ENCODE results near the genes SERF1B, SERF1A and FOXD1.

DNA sequence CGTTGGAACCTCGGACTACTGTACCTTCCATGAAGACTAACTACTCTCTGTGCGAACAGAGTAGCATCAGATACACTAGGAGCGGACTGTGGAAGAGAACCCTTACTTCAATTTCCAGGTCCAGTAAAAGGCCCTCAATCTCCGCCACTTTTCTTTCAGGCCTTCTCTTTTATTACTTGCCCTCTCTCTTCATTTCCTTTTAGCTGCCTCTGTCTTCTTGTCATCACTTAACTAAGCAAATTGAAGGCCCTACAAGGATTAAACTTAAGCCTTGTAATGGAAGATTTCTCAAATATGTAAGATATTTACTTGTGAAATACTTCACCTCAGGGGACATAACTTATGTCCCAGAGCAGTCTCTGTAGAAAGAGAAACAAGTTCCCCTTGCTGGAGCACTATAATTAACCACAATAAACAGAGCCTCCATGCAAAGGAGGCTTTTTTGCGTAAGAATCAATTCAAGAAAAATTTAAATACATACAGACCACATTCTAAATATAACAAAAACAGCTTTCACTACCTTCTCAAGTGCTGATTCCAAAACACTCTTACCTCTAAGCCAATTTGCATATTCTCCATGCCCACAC lies 30.8 kb upstream of the CCNB1 start:
- PRO-cap: no peak
- RAMPAGE, long total RNA, 2 experiments: no peak in any of the 2 experiments

DNA sequence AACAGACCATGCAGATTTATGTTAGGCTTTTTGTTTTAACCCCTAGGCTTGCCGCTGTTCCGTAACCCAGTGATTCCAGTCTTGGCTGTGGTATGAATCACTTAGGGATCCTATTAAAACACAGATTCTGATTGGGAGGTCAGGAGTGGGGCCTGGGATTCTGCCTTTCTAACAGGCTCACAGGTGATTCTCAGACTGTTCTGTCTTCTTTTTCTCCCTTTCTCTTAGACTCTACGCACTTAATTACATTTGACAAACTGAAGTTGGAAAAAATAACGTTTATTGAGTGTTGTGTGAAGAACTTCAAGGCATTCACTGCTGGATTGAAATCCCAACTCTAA lies 2.6 kb downstream of the OCLN start:
- PRO-cap: no peak
- RAMPAGE, long total RNA, 2 experiments: no peak in any of the 2 experiments

GRCh38 chr5:69509199-69509770 lies 16.7 kb downstream of the OCLN start:
- PRO-cap: no peak
- RAMPAGE, long total RNA, 2 experiments: start-site peak on the plus strand in 1 of 2 experiments, at chr5:69509298-69509590 at its widest, 21 reads per replicate

GRCh38 chr5:70024887-70025492 lies at the start of gene SERF1B:
TSS of gene SERF1B (plus strand) at chr5:70025251.
- PRO-cap: no peak
- RAMPAGE, long total RNA, 2 experiments: no peak in any of the 2 experiments

GRCh38 chr5:70400910-70401846 lies 351.7 kb downstream of the SMN2 start:
- PRO-cap: unidirectional peak, plus-strand start at chr5:70401133; bidirectional peak, plus-strand start at chr5:70401503, minus-strand start at chr5:70401367; unidirectional peak, minus-strand start at chr5:70401529
- RAMPAGE, long total RNA, 2 experiments: start-site peak on the plus strand in 1 of 2 experiments, at chr5:70401100-70401168 at its widest, 11 reads per replicate

GRCh38 chr5:70900506-70900854 lies at the start of gene SERF1A:
TSS of gene SERF1A (plus strand) at chr5:70900669.
- PRO-cap: no peak
- RAMPAGE, long total RNA, 2 experiments: no peak in any of the 2 experiments

- PRO-cap: no peak
- RAMPAGE, long total RNA, 2 experiments: no peak in any of the 2 experiments
These were observed 30.5 kb downstream of the CARTPT start for GRCh38 chr5:71749542-71749948.

DNA sequence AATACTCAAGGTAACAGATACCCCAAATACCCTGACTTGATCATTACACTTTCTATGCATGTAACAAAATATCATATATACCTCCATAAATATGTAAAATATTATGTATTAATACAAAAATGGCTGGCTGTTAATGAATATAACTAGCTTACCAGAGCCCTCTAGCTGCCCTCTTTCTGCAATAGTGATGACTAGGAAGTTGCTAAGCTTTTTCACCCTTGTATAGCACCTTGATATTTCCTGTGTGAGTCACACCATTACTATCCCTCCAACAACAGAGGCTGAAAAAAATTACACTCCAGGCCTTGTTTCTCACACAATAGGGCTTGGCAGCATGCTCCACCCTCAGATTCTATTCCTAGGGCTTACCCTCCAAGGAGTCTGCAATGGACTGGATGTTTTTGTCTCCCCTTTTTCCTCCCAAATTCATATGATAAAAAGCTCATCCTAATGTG lies 184.8 kb upstream of the MAP1B start:
- PRO-cap: no peak
- RAMPAGE, long total RNA, 2 experiments: no peak in any of the 2 experiments

- PRO-cap: unidirectional peak, minus-strand start at chr5:72108920; unidirectional peak, minus-strand start at chr5:72108939
- RAMPAGE, long total RNA, 2 experiments: no peak in any of the 2 experiments
These were observed 1.4 kb downstream of the MAP1B start for GRCh38 chr5:72108492-72109212.

DNA sequence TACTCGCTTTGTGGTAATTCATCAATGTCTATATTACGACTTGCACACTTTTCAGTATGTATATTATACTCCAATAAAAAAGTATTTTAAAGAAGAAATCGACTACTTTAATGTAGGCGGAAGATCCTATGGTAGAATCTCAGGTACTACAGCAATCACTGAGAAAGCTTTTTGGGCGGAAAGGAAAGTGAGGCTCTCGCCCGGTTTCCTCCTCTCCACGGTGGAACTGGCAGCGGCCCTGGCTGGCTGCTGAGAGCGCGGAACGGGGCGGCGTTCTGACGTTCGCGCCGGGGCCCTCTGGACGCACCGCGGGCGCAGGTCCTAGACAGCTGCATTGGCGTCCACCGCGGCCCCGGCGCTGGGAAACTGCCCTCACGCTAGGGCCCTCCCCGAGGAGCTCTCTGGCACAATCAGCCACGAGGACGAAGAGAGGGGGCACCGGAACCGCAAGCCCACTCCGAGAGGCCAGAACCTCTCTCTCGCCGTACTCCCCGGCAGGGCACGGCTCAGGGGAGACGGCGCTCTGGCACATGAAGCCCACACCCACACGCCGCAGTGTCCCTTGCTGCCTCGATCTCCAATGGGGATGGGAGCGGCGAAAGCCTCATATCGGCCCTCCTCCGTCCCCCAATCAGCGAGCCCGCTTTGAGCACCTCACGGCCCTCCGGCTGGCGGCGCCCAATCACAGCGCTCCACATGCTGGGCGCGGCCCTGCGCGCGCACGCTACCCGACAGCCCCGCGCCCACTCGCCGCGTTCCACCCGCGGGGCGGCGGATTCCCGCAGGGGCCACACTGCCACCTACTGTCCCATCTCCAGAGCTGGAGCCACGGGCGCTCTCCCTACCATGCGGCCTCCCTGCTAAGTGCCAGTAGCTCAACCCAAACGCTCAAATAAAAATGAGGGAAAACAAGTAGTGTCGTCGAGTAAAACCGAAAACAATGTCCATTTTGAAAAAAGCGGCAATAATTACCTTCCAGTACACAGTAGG lies 12.0 kb downstream of the MRPS27 start:
- PRO-cap: bidirectional peak, plus-strand start at position 334 of the sequence, minus-strand start at position 299 of the sequence; bidirectional peak, plus-strand start at position 817 of the sequence, minus-strand start at position 582 of the sequence
- RAMPAGE, long total RNA, 2 experiments: start-site peak on the minus strand in 1 of 2 experiments, centred at position 561 of the sequence, 20 reads per replicate

- PRO-cap: no peak
- RAMPAGE, long total RNA, 2 experiments: no peak in any of the 2 experiments
These were observed 43.3 kb downstream of the ZNF366 start for GRCh38 chr5:72463931-72464322.

DNA sequence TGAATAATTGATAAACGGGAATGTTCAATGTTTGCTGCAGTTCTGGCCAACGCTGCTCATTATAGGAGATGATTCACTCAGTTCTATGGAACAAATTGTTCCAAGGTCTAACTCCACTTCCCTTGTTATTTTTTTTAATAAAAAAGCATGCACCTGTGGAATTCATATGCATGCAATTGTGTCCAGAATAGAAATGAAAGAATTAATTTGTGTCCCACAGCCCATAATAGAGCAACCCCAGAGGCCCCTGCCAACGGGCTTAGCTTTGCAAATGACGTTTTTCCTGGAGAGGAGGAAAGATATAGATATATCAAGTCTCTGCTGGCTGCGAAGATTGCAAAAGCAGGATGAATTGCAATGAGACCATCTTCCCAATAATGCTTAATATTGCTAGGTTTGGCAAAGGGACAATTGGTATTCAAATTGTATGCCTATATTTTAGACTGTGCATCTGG lies 97.3 kb upstream of the ZNF366 start:
- PRO-cap: no peak
- RAMPAGE, long total RNA, 2 experiments: no peak in any of the 2 experiments

- PRO-cap: no peak
- RAMPAGE, long total RNA, 2 experiments: no peak in any of the 2 experiments
These were observed 32.6 kb downstream of the TNPO1 start for GRCh38 chr5:72849115-72849436.

GRCh38 chr5:72911490-72912201 lies 44.2 kb upstream of the FCHO2 start:
- PRO-cap: no peak
- RAMPAGE, long total RNA, 2 experiments: no peak in any of the 2 experiments

GRCh38 chr5:73118143-73119088 lies 2.0 kb upstream of the TMEM171 start:
- PRO-cap: no peak
- RAMPAGE, long total RNA, 2 experiments: no peak in any of the 2 experiments

GRCh38 chr5:73126425-73126920 lies 6.1 kb downstream of the TMEM171 start:
- PRO-cap: no peak
- RAMPAGE, long total RNA, 2 experiments: no peak in any of the 2 experiments

DNA sequence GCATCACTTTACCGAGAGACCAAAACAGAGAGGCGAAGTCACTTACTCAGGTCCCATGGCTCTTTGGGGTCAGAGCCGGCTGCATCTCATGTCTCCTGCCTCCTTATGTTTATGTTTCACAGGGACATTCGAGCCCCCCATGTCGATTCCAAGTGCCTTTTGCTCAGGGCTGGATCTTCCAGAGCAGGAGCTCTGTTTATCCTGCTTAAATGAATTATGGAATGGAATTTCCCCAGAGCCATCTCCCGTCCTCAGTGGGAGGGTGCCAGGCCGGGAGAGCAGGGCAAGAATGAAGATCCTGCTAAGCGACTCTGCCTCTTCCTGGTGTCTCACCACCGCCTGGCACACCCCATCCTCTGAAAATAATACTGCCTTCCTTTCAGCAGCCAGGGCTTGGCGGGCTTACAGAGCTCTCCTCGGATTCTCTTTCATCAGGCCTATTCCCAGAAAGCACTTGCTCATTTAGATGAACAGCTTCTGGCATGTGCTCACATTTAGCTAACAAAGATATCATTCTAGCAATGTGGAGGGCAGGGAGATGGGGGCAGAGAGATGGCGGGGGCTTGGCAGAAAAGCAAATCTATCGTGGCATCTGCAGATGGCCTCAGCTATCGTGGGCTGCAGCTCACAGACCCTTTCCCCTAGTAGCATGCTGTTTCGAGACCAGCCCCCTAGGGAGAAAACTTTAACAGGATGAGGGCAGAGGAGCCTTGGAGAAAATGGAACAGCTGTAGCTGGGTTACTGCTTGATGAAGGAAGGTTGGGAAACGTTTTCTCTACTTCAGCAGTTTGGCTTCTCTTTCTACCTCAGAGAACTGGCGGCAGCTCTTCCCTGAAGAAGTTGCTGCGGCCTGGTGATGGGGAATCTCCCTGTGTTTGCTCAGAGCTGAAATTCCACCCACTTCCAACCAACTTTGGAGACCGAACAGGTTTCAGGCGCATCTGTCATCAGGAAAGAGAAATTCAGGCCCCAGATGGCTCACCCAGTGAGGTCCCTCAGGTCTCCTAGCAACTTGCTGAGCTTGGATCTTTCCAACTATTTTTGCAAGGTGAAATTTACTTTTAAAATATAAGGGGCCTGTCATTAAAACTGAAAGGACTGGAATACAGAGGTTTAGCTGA lies 102.0 kb downstream of the TMEM174 start:
- PRO-cap: no peak
- RAMPAGE, long total RNA, 2 experiments: no peak in any of the 2 experiments

GRCh38 chr5:73448435-73449017 lies at the start of gene FOXD1:
TSS of gene FOXD1 (minus strand) at chr5:73448777.
- PRO-cap: unidirectional peak, minus-strand start at chr5:73448777
- RAMPAGE, long total RNA, 2 experiments: no peak in any of the 2 experiments

DNA sequence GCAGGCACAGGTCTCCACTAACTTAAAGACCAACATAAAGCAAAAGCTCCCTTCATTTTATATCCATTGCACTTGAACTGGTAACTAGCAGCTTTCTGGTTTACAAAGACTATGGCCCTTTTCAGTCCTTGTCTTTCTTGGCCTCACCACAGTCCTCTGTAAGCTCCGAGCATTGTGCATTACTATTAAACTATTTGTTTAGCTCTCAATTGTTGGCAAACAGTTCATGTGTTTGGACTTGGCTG lies 37.3 kb downstream of the ARHGEF28 start:
- PRO-cap: no peak
- RAMPAGE, long total RNA, 2 experiments: no peak in any of the 2 experiments

DNA sequence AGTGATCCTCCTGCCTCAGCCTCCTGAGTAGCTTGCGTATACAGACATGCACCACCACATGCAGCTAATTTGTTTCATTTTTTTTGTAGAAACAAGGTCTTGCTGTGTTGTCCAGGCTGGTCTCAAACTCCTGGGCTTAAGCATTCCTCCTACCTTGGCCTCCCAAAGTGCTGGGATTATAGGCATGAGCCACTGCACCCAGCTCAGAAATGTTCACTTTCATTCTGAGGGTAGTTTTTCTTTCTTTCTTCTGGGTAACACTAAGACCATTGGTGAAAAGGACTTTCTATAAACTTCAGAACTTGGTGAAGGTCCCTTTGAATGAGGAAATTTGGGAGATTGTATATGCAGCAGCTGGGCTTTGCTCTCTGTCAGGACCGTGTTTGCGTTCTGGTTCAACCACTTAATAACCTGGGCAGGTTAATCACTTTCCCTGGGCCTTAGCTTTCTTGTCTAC lies 196.8 kb downstream of the ARHGEF28 start:
- PRO-cap: no peak
- RAMPAGE, long total RNA, 2 experiments: no peak in any of the 2 experiments